ENCODE results near the gene SLC5A7.

DNA sequence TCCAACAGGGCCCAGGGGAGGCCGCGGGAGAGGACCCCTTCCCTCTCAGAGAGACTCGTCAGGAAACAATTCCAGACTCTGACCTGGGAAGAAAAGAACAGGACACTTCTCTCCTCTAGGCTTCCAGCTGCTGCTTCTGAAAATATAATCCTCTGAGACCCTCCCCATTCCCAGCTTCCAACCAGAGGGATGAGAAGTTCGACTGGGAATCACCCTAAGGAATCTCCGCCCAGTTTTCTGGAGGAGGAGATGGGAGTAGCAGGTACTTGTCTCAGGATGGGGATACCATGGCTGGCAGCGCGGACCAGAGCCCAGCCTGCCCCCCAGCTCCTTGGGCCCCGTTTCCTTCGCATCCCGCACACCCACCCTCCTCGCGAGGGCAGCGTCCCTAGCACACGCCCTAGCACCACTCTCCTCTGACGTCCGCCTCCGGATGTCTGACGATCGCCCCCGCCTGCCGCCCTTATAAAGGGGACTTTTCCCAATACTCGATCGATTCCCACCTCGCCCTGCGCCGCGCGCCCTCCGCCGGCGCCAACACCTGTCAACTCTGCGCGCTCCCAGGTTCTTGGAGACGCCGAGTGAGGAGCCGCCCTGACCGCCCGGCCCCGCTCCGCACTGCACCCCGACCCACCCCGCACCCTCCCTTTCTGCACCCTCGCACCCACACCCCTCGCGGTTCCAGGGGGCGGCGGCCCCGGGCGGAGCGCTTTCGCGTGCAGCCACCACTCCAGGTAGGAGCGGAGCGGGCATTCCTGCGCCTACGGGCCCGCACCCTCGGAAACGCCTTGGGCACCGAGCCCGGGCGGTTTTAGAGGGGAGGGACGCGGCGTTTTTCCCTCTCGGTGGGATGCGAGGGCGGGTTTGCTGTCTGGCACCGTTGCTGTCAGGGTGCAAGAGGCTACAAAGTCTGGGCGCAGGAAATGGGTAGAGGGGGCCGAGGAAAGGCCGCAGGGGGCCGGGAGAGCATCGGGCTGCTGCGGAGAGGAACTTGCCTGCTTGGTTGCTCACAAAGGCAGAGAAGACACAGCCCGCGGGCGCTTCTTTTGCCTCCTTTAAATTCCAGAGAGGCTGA, at the start of gene SLC5A7:
Gene SLC5A7 (plus strand): TSS at position 495 of the 1,075 bp plus-strand sequence.
- RRBS = 3% methylated on average over 38 of the region's 78 CpGs

DNA sequence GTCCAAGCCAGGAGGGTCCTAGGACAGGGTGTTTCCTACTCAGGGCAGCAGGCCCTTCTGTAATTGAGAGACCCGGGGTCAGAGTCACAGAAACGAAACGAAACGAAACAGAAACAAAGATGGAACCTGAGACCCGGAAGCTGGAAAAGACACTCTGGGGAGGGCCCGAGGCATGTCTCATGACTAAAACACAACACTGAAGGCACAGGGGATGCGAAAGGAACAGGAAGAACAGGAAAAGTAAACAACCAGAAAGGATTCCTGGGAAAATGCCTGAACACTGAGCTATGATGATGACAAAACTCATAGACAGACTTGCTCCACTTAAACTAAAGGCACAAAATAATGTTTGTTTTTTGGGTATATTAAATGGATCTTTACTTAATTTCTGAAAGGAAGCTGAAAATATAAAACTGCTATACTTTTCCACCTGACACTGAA, 16.7 kb upstream of the SULT1C2 start:
- RRBS = 83% methylated on average over 5 of the region's 7 CpGs

GRCh38 chr2:108472763-108473382, 23.9 kb downstream of the GCC2 start:
- RRBS = no CpG with 5 or more reads among the region's 3 CpGs

- RRBS = no CpG with 5 or more reads among the region's 10 CpGs
Observed at GRCh38 chr2:108579602-108580601, 45.6 kb downstream of the LIMS1 start.

DNA sequence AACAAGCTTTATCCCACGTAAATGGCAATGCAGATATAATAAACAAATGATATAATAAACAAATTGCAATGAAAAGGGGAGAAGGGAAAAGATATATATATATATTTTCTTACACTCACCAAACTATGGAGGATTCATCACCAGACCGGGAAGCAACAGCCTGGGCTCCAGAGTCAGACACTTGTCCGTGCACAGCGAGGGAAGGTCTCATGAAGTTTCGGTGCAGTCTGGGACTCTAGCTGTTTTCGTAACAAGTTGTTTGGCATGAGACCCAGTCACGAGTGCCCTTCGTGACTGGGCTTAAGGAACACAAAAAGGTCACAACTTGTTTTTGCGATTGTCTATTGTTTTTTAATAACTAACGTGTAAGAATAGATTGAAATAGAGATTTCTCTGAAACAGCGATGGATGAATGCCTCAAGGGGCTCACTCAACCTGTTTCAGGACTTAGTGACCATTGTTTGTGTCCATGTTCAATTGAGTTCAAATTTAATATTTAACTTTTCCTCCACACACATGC, 66.9 kb downstream of the LIMS1 start:
- RRBS = no CpG with 5 or more reads among the region's 11 CpGs

- RRBS = no CpG with 5 or more reads among the region's 4 CpGs
Observed at GRCh38 chr2:108605611-108606376, 71.5 kb downstream of the LIMS1 start.

- RRBS = no CpG with 5 or more reads among the region's 7 CpGs
Observed at GRCh38 chr2:108613223-108613877, 79.1 kb downstream of the LIMS1 start.

DNA sequence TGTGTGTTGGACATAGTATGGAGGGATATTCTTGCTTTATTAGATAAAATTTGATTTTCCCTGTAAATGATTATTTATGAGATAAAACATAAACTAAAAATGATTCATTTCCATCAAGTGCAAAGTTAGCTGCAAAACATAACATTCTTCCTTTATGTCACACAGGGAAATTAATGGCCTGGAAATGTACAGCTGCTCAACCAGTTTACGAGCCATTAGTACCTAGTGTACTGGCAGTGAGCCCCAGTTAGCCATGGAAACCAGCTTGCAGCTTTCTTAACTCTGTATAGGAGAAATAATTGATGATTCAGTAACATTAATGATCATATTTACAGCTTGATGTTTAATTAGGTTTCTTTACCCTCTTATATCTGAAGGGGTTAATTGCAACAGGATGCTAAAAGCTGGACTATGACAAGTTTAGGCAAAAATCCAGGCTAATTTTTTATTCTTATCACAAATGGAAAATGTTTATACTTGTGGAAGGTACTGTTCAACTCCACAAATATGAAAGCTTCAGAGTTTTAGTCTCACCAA, 82.7 kb downstream of the LIMS1 start:
- RRBS = no CpG with 5 or more reads among the region's 1 CpG

GRCh38 chr2:108623579-108624271, 89.5 kb downstream of the LIMS1 start:
- RRBS = no CpG with 5 or more reads among the region's 8 CpGs

GRCh38 chr2:108739462-108739924, 20.2 kb downstream of the RANBP2 start:
- RRBS = no CpG with 5 or more reads among the region's 5 CpGs

GRCh38 chr2:108786873-108787504, 418 bp downstream of the CCDC138 start:
- RRBS = no CpG with 5 or more reads among the region's 37 CpGs

GRCh38 chr2:109171416-109172328, 42.7 kb downstream of the SH3RF3 start:
- RRBS = no CpG with 5 or more reads among the region's 35 CpGs

- RRBS = 96% methylated on average over 2 of the region's 7 CpGs
Observed at GRCh38 chr2:109352929-109353380, 223.9 kb downstream of the SH3RF3 start.

DNA sequence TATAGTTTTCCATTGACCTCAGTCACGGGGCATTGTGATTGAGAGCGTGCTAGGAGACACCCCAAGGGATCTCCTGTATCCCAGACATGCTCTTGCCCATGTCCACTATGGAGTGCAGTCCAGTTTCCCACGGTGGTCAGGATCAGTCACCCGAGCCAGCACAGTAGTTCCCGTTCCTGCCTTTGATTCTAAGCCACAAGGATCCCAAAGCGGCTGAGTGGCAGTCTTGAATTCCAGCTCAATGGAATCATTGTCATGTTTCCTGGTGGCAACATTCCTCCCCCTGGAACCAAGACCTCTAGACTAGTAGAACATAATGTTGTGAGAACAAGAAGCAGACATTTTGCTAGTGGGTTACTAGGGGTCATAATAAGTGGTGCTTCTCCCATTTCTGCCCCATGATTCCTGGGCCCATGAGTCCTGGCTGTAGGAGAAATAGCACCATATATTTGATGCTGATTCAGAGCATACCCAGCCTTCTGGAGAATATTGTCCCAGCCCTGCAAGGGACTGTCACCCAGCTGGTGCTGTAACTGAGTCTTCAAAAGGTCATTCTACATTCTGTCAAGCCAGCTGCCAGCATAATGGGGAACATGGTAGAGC, 154.2 kb downstream of the SEPTIN10 start:
- RRBS = no CpG with 5 or more reads among the region's 6 CpGs

DNA sequence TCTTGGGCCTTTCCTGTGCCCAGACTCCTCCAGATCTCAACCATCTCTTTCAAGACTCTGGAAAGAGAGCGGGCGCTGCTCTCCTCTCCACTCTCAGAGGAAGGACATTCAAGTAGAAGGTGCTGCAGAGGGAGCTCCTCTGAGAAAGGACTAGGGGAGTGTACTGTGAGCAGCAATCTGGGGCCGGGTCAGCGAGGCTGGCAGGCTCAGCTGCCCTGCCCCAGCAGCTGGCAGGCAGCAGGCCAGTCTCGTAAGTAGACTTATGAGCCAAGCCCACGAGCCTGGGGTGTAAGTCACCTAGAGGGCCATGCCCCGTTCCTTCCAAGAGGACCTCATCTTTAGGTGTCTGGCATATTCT, 119.0 kb downstream of the SEPTIN10 start:
- RRBS = no CpG with 5 or more reads among the region's 7 CpGs

- RRBS = no CpG with 5 or more reads among the region's 9 CpGs
Observed at GRCh38 chr2:109499506-109500062, 114.2 kb downstream of the SEPTIN10 start.

DNA sequence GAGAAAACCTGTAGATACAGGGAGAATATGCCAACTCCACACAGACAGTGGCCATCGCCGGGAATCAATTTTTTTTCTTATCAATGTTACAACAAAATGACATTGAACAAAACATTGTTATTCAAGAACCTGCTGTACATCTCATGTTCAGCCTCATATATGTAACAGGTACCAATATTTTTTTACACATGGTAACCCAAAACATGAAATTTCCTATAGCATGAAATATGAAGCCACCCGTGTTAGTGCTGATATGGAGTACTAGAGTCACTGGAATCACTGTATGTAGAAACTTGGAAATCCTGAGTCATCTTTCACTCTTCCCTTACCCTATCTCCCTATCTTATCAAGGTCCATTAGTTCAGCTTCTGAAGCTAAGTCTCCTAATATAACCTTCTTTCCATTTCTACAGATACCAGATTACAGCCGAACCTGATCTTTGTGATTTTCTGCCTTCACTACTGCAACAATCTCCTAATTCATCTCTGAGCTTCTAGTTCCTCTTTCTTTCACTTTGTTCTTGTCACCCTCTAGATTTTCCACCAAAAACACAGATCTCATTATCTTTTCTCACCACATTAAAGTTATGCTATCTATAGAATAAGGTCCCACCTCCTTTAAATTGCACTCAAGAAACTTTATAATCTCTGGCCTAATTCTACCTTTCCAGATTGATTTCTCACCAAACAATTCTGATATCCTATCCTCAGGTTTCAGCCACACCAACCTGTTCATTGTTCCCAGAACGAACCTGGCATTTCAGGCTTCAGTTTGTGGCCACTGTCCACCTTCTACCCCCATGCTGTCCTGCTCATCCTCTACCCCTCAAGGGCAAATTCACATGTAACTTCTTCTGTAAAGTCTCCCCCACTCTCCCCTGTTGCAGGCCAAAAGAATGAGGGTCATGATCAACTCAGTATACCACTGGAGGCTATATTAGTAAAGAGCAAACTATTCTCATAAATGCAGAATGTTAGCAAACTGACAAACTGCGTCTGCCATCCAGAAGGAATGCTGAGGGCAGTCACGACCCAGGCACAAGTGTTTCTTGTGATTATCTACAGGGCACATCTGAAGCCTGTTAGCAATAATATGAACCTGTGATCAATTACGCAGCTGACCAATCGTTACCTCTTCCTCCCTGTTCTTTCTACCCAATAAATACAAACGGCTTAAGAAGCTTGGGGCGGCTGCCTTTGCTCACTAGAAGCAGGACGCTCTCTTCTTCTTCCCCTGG, 58.8 kb downstream of the SEPTIN10 start:
- RRBS = no CpG with 5 or more reads among the region's 12 CpGs

- RRBS = no CpG with 5 or more reads among the region's 12 CpGs
Observed at GRCh38 chr2:109612709-109613223, 1.0 kb downstream of the SEPTIN10 start.

Data from brain (tissue), 1 donor.